Thoracic aorta endothelial cell (primary cell): Measurements from ENCODE around the gene MCM10.

DNA sequence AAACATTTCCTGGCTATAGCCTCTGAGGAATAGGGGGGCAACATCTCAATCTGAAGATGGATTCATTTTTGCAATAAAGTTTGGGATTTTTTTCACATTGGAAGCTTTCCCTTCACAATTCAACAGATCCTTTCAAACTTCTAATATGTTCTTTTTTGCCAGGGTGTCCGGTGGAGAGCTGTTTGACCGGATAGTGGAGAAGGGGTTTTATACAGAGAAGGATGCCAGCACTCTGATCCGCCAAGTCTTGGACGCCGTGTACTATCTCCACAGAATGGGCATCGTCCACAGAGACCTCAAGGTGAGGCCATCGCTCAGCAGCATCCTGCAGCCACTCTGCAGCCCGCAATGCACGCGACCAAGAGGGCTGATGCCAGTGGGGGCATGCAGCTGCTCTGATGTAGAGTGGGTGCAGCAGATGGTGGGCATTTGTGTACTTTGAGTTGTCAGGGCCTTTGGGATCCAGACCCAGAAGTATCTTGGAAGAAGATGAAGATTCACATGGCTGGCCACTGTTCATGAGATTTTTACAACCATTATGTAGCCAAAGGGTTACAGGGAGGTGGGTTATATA lies 240.6 kb downstream of the CCDC3 start:
- CAGE, long polyA plus RNA: no peak

- CAGE, long polyA plus RNA: no peak
These were observed 227.0 kb downstream of the CCDC3 start for GRCh38 chr10:12774597-12774836.

DNA sequence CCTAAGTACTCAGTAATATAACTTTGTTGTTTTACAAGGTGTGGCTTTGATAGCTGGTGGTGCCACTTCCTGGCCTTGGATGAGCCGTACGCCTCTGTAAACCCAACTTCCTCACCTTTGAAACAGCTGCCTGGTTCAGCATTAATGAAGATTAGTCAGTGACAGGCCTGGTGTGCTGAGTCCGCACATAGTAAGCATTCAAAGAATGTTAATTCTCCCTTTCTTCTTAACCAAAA lies 8.1 kb downstream of the OPTN start:
- CAGE, long polyA plus RNA: no peak

DNA sequence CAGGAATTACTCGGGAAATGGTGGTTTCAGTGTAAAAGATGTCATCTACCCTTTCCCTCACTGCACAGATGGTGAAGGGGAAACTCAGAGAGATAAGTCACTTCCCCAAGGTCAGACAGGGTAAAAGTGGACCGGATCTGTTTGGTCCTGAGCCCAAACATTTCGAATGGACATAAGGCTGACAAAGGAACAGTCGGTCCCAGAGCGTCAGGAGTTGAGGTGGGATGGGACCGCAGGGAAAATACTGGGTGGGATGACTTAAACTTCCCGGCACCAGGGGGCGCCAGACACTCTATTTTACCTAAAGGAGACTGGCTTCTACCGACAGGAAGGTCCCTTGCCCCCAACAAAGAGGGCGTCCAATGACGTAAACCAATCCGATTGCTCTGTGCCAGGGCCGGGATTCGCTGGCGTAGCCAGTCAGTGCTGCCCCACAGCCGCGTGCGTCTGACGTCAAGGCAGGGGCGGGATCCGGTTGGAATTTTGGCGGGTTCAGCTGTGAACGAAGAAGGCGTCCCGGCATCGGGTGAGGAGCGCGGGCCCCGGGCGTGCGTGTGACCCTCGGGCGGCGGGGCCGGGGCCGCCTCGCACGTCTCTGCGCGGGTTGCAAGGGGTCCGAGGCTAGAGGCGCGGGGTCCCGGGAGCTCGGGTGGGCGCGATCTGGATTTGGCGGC lies at the start of gene MCM10:
Gene MCM10 (plus strand): TSS at position 478 of the 674 bp plus-strand sequence.
- CAGE, long polyA plus RNA: no peak

GRCh38 chr10:13440194-13440746 lies 88.5 kb downstream of the BEND7 start:
- CAGE, long polyA plus RNA: no peak

GRCh38 chr10:13648520-13648898 lies 61.7 kb downstream of the PRPF18 start:
- CAGE, long polyA plus RNA: no peak

DNA sequence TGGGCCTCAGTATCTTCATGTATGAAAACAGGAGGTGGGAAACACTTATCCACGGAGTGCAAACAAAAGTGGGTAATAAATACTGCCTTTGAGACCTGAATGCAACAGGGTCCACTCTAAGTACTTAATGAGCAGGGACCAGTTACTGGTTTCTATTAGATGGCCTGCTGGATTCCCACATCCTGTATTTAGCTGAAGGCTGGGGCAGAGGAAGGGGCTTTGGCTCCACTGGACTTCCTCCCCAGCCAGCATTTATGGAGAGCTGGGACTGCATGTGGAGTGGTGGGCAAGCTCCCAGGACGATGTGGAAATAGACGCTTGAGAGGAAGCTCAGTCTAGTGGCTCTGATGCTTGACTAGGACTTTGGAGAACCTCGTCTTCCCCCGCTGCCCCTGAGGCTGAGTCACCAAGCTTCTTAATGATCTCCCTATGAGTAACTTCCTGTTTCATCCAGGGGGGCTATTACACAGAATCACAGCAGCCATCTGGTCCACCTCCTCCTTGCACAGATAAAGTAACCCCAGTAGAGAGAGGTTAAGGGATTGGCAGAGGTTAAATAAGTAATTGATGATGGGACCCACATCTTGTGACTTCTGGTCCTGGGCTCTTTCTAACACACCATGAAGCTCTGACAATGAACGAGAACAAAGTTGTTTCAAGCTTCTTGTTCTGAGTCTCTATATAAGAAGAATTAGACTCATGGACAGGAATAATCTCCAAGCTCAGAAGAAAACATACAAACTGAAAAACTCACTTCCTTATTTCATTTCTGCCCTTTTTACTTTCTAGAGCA lies 126.2 kb downstream of the PRPF18 start:
- CAGE, long polyA plus RNA: no peak

DNA sequence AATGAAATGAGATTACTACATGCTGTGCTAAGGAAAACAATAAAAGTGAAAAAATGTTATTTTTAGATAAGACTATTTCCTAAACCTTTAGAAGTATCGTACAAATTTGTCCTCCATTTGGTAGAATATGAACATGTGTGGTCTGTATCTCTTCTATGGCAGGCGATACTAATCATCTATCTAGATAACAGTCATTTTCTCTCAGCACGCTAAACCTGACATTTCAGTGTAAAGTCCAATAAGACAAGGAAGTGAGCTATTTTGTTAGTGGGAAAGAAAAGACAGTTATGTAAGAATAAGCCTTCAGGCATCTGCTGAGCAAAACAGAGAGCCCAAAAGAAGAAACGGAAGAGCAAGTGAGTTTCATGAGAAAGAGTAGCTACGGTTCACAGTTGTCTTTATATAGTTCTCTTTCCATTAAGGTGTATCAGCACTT lies 170.6 kb downstream of the PRPF18 start:
- CAGE, long polyA plus RNA: no peak

GRCh38 chr10:13877281-13877996 lies 290.7 kb downstream of the PRPF18 start:
- CAGE, long polyA plus RNA: no peak

GRCh38 chr10:13882185-13882894 lies 295.6 kb downstream of the PRPF18 start:
- CAGE, long polyA plus RNA: no peak

DNA sequence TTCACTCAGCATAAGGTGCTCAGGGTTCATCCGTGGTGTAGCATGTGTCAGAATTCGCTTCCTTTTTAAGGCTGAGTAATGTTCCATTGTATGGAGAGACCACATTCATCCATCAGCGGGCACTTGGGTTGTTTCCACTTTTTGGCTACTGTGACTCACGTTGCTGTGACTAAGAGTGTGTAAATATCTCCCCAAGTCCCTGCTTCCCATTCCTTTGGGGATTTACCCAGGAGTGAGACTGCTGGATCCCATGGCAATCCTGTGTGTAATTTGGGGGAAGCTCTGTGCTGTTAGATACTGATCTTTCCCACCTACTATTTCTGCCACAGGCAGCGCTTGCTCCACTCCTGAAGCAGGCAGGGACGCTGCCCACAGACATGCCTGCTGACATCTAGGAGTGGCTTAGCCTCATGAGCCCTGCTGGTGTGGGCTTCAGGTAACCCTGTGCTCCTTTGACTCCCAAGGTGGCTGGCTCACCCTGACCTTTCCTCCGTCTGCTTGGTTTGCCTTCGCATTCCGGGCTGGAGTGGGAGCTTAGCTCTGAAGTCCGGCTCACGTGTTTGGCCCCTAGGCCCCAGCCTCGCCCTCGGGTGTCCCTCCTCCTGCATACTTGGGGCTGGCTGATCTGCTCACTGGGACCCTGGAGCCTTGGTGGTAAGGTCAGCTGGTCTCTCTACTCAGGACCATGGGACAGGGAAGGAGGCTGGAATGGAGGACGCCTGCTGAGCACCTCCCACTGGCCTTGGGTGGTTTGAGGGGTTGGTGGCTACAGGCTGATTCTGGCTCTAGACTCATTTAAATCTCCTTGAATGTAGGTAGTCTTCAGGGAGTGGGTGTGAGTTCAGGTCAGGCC lies 345.8 kb downstream of the FRMD4A start:
- CAGE, long polyA plus RNA: no peak

- CAGE, long polyA plus RNA: no peak
These were observed 191.0 kb upstream of the FRMD4A start for GRCh38 chr10:14521724-14522086.

DNA sequence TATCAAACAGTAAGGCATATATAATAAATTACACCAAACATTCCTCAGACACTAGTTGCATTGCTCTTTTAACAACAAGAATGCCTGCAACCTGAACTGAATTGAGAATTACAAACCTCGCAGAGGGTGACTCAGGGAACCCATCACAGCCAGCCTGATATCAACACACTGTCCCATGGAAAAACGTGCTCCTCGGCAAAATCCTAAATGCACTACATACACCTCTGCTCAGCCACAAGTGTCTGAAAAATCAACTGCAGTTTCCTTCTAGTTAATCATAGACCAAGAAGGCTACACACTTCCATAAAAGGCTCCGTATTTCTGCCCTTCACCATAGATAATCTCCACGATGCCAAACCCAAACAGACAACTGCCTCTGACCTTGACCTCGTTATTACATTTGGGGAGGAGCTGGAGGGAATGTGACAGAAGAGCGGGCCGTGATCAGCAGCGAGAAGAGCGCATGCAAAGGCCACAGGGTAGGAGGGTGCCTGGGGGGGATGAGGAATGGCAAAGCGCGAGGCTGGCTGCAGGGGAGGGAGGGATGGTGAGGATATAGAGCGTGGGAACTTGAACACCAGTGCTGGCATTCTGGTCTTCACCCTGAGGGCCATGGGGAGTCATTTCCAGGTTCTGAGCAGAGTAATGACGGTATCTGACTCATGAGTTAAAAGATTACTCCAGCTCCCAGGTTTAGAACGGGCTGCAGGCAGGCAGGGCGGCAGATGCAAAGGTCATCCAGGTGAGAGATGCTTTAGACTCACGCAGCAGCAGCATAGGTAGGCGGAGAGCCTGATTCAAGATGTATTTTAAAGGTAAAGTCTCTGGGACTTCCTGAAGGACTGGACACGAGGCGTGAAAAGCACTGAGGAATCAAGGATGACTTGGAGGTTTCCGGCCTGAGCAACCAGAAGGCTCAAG lies 202.0 kb upstream of the FRMD4A start:
- CAGE, long polyA plus RNA: no peak

DNA sequence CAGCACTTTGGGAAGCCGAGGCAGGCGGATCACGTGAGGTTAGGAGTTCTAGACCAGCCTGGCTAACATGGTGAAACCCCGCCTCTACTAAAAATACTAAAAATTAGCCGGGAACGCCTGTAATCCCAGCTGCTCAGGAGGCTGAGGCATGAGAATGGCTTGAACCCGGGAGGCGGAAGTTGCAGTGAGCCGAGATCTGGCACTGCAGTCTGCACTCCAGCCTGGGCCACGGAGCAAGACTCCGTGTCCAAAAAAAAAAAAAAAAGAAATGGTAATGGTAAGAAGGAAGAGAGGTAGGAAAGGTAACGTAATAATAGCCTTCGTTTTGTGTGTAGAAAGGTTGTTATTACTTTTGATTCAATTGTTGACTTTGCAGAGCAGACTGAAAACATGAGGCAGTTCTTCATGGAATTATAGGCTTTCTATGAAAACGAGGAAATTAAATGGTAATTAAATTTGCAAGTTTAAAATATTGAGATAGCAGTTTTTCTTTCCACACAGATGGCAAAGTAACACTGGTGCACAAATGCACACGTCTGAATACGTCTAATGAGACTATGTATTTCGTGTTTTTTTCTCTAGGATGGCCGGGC lies 1.3 kb downstream of the HSPA14 start:
- CAGE, long polyA plus RNA: no peak

- CAGE, long polyA plus RNA: no peak
These were observed 45.4 kb downstream of the FAM171A1 start for GRCh38 chr10:15325598-15326120.

DNA sequence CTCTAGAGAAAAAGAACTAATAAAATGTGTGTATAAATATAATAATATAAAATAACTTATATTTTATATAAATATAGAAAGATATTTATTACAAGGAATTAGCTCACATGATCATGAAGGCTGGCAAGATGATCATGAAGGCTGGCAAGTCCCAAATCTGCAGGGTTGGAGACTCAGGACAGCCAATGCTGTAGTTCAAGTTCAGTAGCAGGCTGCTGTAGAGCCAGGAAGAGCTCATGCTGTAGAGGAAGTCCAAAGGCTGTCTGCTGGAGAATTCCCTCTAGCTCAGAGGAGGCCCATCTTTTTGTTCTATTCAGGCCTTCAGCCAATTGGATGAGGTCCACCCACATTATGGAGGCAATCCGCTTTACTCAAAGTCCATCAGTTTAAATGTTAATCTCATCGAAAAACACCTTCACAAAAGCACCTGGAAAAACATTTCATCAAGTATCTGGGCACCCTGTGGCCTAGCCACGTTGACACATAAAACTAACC lies 24.8 kb upstream of the FAM171A1 start:
- CAGE, long polyA plus RNA: no peak

GRCh38 chr10:15440242-15441082 lies 69.4 kb upstream of the FAM171A1 start:
- CAGE, long polyA plus RNA: no peak

DNA sequence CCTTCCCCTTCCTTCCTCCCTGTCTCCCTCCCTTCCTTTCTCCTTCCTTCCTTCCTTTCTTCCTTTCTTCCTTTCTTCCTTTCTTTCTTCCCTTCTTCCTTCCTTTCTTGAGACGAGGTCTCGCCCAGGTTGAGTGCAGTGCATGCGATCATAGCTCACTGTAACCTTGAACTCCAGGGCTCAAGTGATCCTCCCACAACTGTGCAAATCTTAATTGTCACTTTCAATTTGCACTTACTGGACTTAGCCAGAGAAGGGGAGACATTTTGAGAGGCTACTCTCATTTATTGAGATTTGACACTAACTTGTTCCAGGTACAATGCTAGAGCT lies 157.9 kb upstream of the FAM171A1 start:
- CAGE, long polyA plus RNA: no peak

DNA sequence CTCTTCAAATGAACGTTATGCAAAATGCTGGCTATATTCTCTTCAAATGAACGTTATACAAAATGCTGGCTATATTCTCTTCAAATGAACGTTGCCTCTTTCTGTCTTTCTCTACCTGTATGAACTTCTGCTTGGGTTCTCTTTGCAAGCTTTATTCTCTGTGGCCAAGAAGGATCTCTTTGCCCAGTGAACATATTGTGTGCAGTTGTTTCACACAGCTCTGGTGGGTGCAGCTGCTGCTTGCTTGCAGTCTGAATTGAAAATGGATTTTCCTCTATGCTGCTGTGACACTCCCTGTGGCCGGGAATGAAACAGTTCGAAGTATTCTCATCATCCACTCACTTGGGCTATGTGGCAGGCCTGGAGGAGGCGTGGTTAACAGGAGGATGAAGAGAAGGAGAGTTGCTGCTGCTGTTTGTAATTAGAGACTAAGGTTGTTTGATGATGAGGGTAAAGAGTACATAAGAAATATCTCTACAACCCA lies 28.4 kb upstream of the ITGA8 start:
- CAGE, long polyA plus RNA: no peak

GRCh38 chr10:16628751-16629580 lies 107.3 kb upstream of the C1QL3 start:
- CAGE, long polyA plus RNA: no peak